ENCODE measurements around a stretch of chr19.

DNA sequence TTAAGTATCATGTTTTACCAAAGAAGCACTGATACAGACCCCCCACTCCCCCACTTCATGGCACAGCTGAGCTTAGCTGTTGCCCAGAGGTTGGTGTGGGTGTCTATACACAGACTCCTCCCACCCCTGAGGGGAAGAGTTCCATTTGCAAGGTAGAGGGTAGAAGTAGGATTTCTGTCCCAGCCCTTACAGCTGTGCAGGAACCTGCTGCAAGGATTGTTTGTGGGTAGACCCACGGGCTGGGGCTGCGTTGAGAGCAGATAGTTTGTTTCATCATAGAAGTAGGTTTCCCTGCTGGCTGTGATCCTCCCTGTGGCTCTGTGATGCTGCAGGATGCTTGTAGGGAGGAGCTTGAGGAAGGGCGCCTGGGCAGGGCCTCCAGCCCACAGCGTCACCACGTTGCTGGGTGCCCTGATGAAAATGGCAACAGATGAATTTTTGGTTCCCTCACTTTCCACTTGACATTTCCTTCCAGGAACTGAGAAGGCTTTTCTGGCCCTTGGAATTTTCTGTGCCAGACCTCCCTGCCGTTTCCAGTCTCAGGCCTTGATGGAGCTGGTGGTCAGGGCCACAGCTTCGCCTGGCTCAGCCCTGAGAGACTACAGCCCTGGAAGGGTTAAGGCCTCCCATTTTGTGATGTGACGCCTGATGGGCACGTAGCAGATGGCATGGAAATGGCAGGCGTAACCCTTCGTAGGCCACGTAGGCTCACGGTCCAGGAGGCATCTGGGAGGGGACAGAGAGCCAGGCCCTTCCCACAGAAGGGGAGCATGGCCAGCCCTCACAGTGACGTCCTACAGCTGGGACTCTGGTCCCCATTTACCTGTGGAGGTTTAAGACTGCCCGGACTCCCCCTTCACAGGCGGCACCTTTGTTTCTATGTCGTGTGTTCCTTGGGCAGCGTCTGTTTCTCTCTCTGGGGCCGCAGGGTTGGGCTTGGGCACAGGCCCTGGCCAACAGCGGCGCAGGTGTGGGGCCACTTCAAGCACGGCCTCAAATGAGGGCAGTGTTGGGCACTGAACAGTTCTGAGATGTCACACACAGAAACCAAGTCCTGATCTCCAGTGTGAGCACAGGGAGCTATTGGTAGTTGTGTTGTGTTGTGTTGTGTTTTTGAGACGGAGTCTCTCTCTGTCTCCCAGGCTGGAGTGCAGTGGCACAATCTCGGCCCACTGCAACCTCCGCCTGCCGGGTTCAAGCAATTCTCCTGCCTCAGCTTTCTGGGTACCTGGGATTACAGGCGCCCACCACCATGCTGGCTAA lies 42.3 kb downstream of the GATAD2A start:
- PRO-cap, result no peak

DNA sequence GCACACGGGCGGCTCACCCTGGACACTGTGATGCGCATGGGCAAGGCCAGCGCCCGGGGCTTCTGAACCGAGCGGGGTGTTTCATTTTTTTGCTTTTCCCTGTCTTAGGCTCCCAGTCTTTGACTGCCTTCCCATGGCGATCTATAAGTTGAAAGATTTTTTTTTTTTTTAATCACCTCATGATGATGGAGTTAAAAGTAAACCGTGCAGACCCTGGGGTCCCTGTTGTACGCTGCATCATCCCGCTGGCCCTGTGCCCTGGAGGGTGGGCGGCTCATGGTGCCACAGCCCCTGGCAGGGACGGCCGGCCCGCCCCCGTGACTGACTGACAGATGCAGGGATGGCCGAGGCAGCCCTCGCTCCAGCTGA lies 9.5 kb downstream of the TSSK6 start:
- PRO-cap, result no peak

- PRO-cap, result no peak
These were observed 9.7 kb downstream of the ATP13A1 start for GRCh38 chr19:19653631-19654337.

- PRO-cap, result no peak
These were observed 55.9 kb downstream of the ZNF93 start for GRCh38 chr19:19956577-19957179.

DNA sequence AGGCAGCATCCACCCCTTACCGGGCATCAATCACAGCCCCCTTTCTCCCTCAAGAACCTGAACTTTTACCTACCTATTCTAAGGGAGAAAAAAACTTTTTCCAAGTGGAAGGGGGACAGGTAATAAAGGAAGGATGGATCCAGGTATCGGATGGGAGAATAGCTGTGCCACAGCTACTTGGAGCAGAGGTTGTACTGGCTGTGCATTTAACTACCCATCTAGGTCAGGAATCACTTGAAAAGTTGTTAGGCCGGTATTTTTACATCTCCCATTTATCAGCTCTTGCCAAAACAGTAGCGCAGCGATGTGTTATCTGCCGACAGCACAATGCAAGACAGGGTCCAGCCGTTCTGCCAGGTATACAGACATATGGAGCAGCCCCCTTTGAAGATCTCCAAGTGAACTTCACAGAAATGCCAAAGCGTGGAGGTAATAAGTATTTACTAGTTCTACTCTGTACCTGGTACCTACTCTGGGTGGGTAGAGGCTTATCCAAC lies 80.3 kb downstream of the ZNF486 start:
- PRO-cap, result no peak

DNA sequence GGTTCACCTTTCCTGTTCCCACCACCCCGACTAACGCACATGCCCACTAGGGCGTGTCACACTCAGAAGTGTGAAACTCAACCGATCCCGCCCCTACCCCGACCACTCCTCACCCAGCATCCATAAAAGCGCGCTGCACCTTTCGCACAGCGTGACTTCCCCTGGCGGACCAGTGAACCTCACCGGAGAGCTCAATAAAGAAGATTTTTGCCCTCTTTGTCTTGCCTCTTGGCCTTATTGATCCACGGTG lies 117.4 kb downstream of the ZNF486 start:
- PRO-cap, result no peak

- PRO-cap, result no peak
These were observed 133.5 kb downstream of the ZNF737 start for GRCh38 chr19:20432109-20432487.

- PRO-cap, result no peak
These were observed 47.8 kb downstream of the ZNF626 start for GRCh38 chr19:20613347-20614277.

DNA sequence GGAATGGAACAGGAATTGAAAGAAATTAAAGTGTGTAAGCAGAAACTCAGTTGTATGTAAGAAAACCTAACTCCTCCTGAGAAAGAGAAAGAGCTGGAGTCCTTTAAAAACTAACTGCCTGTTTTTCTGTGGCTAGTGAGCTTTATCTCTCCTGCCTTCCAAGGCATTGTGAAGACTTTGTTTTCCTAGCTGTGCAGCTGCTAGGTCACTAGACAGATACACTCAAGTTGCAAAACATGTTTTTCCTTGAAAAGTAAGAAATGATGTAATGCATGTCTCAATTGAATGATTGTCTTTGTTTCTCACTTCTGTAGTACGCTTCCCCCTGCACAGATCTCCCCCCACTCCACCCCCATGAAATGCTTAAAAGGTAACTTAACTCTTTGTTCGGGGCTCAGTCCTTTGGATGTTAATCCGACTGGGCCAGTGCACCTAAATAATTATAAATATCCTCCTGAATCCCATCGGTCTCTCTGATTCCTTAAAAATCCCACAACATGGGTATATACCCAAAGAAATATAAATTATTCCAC lies 65.4 kb downstream of the ZNF708 start:
- PRO-cap, result no peak

GRCh38 chr19:21483492-21484186 lies 21.8 kb upstream of the ZNF429 start:
- PRO-cap, result no peak

GRCh38 chr19:21494337-21494737 lies 11.1 kb upstream of the ZNF429 start:
- PRO-cap, result no peak

- PRO-cap, result no peak
These were observed 80.8 kb downstream of the ZNF429 start for GRCh38 chr19:21586175-21586556.

DNA sequence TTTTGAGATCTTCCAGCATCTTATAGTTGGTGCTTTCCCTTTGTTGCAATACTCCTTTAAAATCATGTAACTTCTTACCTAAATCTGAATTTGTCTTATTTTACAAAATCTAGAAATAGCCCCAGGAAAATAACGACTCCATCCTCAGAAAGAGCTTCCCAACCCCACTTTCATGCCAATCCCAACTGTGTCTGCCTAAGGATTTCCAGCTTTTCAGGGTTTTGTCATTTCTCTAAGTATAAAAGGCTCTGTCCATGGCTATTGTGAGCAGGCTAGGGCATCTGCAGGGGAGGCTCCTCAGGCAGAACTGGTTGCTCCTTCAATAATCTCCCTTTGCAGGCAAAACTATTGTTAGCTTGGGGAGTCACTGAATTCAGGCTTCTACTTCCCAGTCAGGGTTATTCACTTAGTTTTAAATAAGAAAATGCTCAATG lies 95.4 kb downstream of the ZNF429 start:
- PRO-cap, result no peak

DNA sequence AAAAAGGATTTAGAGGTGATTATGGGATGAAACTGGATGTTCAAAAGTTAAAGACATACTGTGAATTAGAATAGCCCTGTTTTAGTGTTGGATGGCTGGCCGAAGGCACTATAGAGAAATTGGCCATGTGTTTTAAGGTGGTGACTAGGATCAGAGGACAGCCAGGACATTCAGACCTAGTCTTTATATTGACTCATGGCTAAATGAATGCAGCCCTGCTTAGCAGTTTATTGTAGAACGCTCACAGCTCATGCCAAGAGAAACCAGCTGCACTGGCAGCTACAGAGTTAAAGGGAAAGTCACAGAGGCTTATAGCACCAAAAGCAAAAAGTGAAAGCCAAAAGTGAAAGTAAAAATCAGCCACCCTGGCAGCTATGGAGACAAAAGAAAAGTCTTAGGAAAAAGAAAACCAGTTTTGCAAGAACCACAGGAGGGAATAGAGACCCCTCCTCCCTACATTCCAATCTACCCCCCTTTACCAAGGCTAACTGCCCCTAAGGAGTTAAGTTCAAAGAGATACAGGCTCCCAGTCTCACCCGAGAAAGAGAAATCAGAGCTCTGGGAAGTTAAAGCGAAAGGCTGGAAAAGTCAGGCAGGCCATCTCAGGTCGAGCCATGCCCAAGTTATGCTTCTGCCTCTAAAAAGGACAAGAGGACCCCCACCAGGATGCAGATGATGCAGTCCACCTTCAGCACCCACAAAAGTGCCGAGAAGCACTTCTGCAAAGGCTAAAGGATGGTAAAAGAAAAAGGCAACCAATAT lies 99.0 kb downstream of the ZNF429 start:
- PRO-cap, result no peak

DNA sequence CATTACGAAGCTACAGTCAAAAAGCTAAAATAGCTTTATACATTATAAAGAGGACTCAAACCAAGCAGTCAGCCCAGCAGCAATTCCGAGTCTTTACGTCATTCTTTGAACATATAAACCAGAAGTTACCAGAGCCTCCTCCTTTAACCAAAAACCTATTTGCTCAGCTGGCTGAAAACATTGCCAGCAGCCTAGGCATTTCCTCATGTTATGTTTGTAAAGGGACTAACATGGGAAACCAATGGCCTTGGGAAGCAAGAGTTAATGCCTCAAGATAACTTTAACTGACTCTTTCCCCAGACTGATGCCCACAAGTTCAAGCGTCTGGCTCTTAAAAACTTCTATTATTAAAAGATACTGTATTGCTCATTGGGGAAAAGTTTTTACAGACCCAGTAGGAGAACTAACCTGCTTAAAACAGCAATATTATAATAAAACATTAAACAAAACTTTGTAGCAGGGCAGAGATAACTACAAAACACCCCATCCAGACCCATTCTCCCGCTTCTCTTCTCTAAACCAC lies 104.0 kb upstream of the ZNF492 start:
- PRO-cap, result no peak

- PRO-cap, result no peak
These were observed 723 bp upstream of the ZNF99 start for GRCh38 chr19:22784679-22785069.

DNA sequence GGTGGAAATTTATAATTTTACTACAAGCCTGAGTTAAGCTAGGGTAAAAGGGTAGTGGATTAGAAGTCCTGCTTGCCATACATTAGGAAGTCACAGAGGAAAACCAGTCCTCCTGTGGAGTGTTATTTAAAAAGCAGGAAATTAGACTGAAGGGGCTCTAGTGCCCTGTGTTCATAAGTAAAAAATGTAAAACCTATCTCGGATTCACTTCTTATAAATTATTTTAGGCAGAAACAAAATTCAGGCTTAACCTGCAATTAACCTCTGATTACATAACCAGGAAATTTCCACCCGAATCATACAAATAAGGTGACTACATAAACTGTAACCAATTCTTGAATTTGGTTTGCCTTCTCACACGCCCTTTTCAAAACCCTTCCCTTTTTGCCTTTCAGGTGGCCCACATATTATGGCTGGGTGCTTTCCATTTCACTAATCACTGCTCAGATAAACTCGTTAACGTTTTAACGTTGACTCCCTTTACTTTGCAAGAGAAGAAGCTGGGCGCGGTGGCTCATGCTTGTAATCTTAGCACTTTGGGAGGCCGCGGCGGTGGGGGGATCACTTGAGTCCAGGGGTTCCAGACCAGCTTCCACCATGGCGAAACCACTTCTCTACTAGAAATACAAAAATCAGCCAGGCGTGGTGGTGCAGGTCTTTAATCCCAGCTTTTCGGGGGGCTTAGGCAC lies 19.6 kb upstream of the ZNF91 start:
- PRO-cap, result no peak

DNA sequence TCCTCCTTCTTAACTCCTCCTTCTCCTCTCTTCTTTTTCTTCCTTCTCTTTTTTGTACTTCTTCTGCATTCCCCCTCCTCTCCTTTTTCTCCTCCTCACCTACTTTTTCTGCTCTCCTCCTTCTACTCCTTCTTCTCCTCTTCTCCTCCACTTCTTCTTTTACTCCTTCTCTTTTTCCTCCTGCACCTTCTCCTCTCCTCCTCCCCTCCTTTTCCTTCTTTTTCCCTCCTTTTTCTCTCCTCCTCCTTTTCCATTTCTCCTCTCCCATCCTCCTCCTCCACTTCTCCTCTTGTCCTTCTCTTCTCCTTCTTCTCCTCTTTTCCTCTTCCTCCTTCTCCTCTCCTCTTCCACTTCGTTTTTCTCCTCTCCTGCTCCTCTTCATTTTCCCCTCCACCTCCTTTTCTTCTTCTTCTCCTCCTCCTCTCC lies 72.4 kb upstream of the ZNF91 start:
- PRO-cap, result no peak

DNA sequence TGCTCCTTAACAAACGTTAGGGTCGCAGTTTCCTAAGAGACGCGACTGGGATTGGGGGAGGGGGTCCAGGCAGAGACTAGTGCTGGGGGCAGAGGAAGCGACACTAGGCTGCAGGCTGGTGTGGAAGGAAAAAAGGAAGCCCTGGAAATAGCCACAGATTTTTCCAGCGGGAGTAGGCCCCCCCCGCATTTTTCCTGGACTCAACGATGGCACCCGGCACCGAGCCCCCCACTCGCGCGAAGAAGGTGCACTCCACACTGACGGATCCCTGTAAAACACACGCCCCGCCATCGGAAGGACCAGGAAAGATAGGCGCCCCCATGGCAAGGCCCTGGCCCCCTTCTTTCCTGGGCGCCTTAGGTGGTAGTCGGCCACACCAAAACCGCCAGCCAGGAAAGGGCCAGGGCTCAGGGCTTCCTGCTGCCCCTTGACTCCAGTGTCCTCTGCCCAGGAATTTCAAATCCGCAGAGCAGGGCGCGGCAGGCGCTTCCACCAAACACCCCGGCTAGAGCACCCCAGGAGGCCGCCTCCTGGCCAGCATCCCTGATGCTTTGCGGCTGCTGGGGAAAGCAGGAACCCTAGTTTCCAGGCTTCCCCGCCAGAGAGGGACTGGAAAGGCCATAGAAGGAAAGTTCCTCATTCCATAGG lies 57.4 kb downstream of the ZNF726 start:
- PRO-cap, result no peak

DNA sequence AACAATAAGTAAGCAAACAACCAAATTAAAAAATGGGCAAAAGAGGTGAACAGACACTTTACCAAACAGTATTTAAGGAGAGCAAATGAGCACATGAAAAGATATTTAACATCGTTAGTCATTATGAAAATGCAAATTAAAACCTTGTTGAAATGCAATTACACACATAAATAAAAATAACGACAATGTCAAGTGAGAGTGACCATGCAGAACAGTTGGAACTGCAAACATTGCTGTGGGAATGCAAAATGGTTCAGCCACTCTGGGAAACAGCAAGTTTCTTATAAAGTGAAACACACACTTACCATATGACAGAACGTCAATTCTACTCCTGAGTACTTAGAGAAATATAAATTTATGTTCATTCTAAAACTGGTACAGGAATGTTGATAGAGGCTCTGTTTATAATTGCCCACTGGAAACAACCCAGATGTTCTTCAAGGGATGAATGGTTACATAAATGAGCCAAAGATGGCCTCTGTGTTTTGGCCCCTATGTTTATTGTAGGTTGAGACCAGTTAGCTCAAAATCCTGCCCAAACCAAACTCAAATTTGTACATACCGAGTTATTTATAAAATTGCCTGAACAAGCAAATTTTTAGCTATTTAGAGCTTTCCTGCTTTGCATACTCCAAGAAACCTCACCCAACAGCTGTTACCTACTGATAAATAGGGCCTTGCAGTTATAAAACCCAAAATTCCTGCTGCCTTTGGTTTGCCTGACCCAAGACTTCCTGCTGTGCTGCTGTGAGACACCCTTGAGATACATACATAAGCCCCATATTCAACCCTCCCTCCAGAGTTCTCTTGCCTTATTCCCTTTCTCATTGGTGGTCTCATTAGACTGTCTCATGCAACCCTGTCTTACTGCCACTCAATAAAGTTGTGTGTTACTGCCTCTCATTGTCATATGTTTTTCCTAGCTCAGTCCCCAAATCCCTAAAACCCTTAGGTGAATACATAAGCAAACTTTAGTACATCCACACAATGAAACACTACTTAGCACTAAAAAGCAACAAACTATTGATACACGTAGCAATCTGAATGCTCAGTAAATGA lies 677.8 kb downstream of the UQCRFS1 start:
- PRO-cap, result no peak